Measurements from ENCODE around the genes AP5S1 and MAVS.

- PRO-cap, result no peak
Observed at GRCh38 chr20:3519690-3520598, 49.1 kb downstream of the ATRN start.

- PRO-cap, result no peak
Observed at GRCh38 chr20:3699203-3699569, 13.2 kb downstream of the SIGLEC1 start.

GRCh38 chr20:3751682-3752660 lies 15.6 kb downstream of the ADISSP start:
- PRO-cap, result no peak

- PRO-cap, result no peak
Observed at GRCh38 chr20:3758533-3759031, 9.0 kb downstream of the ADISSP start.

- PRO-cap, result no peak
Observed at GRCh38 chr20:3785766-3785974, 870 bp downstream of the CENPB start.

DNA sequence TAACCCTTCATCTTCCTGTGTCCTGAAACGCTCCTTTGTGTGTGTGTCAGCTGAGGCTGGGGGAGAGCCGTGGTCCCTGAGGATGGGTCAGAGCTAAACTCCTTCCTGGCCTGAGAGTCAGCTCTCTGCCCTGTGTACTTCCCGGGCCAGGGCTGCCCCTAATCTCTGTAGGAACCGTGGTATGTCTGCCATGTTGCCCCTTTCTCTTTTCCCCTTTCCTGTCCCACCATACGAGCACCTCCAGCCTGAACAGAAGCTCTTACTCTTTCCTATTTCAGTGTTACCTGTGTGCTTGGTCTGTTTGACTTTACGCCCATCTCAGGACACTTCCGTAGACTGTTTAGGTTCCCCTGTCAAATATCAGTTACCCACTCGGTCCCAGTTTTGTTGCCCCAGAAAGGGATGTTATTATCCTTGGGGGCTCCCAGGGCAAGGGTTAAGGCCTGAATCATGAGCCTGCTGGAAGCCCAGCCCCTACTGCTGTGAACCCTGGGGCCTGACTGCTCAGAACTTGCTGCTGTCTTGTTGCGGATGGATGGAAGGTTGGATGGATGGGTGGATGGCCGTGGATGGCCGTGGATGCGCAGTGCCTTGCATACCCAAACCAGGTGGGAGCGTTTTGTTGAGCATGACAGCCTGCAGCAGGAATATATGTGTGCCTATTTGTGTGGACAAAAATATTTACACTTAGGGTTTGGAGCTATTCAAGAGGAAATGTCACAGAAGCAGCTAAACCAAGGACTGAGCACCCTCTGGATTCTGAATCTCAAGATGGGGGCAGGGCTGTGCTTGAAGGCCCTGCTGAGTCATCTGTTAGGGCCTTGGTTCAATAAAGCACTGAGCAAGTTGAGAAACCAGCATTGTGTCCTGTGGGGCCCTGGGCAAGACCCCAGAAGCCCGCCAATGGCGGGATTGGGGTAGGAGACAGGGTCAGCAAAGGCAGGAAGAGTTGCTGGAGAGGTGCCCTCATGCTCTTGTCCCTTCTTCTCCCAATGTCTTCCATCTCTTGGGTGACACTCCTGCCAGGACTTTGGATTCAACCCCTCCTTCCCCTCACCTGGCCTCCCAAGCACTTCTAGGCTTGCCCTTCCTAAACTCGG lies 9.5 kb downstream of the CDC25B start:
- PRO-cap, result no peak

DNA sequence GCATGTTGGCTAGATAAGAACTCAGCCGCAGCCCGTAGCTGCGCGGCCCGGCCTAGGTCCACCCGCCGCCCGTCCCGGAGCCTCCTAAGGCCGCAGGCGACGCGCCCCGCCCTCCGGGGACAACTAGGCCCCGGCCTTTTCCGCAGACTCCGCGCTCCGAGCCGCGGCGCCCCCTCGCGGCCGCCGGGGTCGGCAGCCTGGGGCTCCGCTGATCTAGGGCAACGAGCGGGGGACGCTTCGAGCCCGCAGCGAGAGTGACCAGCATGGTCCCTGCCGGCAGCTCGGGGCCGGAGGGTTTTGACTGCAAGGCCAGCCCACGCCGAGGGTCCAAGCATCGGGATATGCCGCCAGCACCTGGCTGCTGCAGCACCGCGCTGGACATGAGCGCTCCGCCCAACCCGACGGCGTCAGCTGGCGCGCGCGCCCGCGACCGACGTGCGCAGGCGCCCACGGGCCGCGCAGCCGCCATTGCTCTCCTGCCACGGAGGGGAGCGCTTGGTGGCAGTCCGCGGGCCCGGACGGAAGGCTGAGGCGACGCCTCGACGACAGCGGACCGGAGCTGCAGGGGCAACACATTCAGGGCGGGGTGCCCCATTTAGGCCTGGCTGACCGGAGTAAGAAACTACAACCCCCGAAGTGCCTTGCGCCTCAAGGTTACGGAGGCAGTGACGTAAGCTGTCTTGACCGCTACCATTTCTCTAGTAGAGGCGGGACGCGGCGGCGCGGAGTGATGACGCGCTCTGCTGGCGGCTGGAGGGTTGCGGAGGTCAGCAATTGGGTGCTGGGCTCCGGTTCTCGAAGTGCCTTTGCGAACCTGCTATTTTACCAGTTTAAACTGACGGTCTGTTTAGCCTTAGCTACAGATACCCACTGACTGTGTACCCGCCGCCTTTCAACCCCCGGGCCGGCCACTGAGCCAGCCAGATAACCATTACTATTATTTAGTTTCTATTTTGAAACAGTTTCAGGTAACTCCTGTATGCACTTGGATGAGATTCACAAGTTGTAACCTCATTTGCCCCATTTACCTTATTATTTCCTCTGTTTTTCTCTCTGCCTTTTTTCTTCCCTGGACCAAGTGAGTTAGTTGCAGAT lies at the start of gene AP5S1:
TSS of gene AP5S1 (plus strand) at position 459 of the 1,095 bp plus-strand sequence.
- PRO-cap, result bidirectional peak, plus-strand start at position 221 of the sequence, minus-strand start at position 86 of the sequence; bidirectional peak, plus-strand start at position 468 of the sequence, minus-strand start at position 382 of the sequence

DNA sequence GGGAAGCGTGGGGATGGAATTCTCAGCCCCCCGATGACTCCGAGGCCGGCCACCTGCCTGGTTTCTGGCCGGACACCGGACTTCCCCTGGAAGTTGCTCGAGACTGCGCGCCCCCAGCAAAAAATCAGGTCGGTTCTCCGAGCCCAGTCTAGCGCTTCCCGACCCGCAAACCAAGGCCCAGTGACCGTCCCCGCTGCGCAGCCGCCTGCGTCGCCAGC lies 177 bp upstream of the MAVS start:
- PRO-cap, result bidirectional peak, plus-strand start outside the sequence, minus-strand start at position 124 of the sequence

GRCh38 chr20:3846766-3847973 lies at the start of gene MAVS:
Gene MAVS, plus strand, starts transcription at chr20:3846834.
- PRO-cap, result bidirectional peak, plus-strand start at chr20:3846878, minus-strand start at chr20:3846671

- PRO-cap, result bidirectional peak, plus-strand start at chr20:3889839, minus-strand start at chr20:3889707
Observed at GRCh38 chr20:3889518-3889937, 341 bp downstream of the PANK2 start.

- PRO-cap, result no peak
Observed at GRCh38 chr20:4135424-4136015, 13.1 kb upstream of the SMOX start.

GRCh38 chr20:4150134-4150544 lies 1.5 kb downstream of the SMOX start:
- PRO-cap, result no peak

DNA sequence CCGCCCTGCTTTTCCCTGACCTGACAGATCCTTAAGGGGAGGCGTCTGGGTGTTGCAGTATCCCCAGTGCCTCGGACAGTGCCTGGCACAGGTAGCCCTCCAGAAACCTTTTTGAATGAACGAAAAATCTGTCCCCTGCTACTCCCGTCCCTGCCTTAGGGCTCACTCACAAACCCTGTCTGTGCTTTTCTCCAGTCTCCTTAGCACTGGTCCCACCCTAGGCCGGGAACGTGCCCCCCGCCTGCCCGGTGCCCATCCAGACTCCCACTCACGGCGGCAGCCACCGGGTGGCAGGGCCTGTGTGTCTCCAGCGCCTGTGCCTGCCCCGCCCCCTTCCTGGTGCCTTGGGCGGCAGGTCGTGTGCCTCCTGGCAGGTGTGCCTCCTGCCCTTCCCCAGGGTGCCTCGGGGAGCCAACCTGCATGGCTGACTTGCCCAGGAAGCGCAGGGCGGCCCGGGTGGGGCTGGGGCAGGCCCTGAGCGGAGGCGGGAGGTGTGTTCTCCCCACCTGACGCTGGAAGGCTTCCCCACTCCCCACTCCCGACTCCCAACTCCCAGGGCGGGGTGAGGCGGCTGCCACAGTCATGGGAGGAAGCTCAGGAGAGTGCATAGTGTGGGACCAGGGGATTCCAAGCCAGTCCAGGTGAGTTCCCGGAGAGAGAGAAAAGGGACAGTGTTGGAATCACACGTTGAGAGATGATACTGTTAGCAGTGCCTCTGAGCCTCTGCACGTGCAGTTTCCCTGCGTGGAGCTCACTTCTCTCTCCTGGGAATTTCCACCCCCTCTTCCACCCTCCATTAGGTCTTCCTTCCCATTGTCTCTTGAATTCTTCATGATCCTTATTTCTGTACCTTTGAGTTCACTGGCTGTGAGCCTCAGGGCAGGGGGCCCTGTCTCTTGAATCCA lies 13.3 kb downstream of the SMOX start:
- PRO-cap, result no peak

DNA sequence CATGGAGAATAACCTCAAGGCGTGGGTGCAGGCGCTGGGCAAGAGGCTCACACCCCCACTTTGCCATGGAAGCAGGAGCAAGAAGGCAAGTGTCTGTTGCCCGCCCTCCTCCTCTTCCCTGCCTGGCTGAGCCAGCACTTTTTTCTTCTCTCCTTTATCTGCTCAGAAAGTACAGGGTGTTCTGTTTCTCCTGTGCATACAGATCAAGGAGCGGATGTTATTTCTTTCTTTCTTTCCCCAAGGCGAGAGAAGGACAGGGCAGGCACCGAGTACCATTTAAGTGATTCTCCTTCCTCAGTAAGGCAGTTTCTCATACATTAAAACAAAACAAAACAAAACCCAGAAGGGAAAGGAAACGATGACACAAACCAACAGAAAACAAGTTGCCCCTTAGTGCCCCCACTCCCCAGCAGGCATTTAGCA lies 22.3 kb downstream of the SMOX start:
- PRO-cap, result no peak

DNA sequence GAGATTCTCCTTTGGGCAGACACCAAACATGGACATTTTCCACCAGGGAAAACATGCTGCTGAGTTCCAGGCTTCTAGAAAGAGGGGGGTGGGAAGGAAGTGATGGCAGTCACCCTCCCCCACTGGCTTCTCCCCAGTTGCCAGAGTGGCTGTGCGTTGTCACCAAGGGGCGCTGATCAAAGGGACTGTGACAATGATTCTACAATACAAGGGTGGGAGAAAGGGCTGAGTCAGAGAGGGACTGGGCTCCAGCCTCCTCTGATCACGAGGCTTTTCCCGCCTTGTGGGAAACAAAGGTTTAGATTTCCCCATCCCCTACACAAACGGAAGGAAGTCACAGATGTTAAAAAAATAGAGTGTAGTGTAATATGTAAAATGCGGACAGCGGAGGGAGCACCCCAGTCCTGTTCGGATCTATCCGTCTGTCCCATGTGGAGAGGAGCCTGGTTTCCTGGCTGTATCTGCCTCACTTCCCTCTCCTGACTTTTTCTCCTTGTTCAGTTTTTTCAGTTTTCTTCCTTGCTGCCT lies 48.3 kb upstream of the ADRA1D start:
- PRO-cap, result no peak

GRCh38 chr20:4613493-4614354 lies 72.5 kb upstream of the PRNP start:
- PRO-cap, result unidirectional peak, plus-strand start at chr20:4614079

DNA sequence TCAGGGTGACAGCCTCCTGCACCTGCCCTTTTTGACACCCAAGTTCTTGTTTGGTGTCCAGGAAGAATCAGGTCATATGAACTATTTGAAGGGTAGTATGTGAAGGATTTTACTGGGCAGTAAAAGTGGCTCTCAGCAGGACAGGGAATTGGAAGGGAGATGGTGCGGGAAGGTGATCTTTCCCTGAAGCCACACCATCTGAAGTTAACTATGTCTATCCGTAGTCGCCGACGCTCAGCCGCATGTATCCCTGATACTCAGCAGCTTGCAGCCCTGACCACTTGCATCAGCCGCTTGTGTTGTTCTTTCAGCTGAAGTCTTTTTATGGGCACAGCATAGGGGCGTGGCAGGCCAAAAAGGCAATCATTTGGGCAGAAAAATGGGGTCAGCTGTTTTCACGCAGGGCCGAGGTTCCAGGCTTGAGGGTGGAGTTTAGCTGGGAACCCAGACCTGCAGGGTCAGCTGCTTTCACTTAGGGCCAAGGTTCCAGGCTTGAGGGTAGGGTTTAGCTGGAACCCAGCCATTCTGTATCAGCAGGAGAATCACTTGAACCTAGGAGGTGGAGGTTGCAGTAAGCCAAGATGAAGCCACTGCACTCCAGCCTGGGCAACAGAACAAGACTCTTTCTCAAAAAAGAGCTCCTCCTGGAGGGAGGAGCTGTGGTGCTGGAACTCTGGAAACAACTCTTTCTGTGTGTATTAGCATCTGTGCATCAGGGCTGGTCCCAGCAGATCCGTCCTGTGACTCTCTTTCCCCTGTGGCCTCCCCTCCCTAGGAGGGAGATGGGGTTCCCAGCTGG lies 21.6 kb upstream of the PRNP start:
- PRO-cap, result no peak

GRCh38 chr20:4700246-4701101 lies 14.2 kb downstream of the PRNP start:
- PRO-cap, result no peak

GRCh38 chr20:4778665-4779078 lies 44.7 kb downstream of the RASSF2 start:
- PRO-cap, result no peak

DNA sequence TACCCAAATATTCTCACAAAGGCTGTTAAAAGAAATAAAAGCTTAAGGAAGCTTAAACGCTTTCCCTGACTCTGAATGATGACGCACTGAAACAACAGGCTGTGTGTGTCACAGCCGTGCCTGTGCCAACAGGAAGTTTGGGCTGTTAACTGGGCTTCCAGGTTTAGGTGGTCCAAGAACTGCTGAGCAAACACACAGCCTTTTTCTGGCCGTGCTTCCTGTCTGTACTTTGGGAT lies 75.2 kb downstream of the SLC23A2 start:
- PRO-cap, result no peak

Measured in SUDHL5 (cell line).